ENCODE measurements around the gene DOK7.

DNA sequence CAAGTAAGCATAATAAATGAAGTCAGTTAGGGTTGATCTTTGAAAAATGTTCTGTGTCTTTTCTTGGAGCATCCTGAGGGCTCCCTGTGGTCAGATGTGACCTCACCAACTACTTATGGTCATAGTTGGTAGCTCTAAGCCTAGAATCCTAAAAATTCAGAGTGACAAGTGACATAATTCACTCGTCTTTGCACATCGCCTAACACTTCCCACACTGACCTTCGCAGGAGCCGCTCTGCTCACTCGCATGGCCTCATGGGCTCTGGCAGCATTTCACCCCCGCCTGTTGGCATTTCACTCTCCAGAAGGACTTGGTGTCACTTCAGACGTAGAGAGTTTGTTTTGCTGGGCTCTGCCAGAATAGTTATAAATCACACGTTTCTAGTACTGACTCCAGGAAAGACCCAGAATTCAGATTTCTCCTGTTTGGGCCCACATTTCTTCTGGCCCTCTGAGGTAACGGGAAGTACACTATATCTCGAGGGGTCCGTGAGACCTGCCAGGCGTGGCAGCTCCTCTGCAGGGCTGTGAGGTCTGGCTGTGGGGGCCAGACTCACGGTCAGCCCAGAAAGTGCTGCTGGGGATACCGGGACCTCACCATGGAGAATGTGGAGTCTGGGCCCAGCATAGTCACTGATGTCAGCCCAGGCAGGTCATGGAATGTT is 38.8 kb upstream of the HGFAC start:
- PRO-cap, result no peak
- RAMPAGE, long total RNA, result no peak

GRCh38 chr4:3462788-3463616 is at the start of gene DOK7:
DOK7 (plus strand) TSS chr4:3463306.
- PRO-cap, result no peak
- RAMPAGE, long total RNA, result no peak

DNA sequence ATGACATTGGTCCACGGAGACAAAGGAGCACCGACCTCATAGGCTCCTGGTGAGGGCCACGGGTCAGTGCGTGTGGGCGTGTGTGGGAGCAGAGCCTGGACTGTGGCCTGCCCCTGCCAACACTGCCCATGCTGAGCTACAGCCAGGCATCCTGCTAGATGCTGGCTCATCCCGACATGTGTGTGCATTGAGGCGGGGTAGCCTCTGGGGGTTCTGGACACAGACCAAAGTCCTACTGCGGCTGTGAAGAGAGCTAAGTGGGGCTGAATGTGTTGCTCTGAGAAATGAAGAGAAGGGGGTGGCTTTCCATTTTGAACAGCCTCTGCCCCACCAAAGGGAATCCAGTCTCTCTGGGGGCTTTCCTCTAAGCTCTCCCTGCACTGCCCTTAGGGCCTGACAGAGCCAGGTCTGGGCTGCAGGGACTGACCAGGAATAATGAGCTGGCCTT is 48.7 kb upstream of the LRPAP1 start:
- PRO-cap, result no peak
- RAMPAGE, long total RNA, result no peak

GRCh38 chr4:3631601-3632369 is 99.6 kb upstream of the LRPAP1 start:
- PRO-cap, result no peak
- RAMPAGE, long total RNA, result no peak

DNA sequence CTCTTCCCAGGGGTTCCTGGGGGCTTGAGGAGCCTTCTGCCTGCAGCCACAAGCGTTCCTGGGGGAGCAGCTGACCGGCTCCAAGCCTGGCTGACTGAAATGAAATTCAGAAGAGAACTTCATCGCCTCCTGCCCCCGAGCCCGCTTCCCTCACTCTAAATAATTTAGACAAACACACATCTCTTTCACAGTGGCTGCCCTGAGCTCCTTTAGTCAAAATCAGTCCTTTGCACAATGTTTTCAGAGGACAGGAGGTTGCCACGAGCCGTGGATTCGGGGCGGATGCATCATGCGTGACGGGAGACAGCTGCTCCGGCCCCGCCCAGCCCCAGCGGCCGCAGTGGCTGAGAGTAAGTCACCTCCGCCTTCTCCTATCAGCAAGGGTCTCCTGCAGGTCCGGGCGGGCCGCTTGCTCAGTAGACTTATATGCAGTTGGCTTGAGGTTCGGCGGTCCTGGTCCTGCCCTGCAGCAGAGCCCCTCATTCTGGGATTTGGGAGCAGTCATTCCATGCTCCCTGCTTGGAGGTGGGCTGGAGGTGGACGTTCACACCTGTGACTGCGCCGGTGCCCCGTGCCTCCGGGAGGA is 86.5 kb upstream of the ADRA2C start:
- PRO-cap, result no peak
- RAMPAGE, long total RNA, result no peak

GRCh38 chr4:3709892-3711084 is 55.9 kb upstream of the ADRA2C start:
- PRO-cap, result no peak
- RAMPAGE, long total RNA, result no peak

GRCh38 chr4:3746195-3746609 is 20.0 kb upstream of the ADRA2C start:
- PRO-cap, result no peak
- RAMPAGE, long total RNA, result no peak

- PRO-cap, result no peak
- RAMPAGE, long total RNA, result no peak
Measured at GRCh38 chr4:3765281-3766296, 596 bp upstream of the ADRA2C start.

DNA sequence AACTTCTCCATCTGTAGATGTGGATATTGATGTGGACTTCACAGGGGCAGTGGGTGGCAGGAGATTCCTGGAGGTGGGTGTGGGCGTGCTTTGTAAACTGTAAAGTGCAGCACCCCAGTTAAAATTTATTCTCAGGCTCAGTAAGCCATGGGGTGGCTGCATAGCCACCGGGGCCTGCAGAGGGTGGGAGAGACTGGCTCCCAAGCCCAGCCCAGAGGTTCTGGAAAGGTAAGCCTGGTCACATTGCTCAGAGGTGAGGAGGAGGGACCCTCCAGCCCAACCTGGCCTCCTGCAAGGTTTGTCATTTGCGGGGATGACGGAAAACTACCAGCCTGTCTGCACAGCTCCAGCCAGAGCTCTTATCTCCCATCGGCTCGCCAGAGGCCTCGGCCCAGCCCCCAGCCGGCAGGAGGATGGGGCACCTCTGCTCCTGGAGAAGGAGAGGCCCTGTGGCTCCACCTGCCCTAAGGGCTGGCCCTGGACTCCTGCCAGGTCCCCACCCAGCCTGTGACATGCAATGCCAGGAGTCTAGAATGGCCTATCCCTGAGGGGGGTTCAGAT is 14.0 kb downstream of the ADRA2C start:
- PRO-cap, result no peak
- RAMPAGE, long total RNA, result no peak

DNA sequence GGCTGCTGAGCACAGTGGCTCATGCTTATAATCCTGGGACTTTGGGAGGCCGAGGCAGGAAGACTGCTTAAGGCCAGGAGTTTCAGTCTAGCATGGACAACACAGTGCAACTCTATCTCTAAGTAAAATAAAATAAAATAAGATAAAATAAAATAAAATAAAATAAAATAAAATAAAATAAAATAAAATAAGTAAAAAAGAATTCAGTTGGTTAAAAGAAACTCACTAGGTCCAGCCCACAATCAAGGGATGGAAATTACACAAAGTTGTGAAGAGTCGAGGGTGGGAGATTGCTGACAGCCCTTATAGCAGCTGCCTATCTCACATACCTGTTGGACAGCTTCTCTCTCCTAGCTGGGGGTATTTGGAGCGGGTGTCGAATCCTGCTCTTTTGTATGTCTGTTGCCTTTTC is 87.8 kb downstream of the OTOP1 start:
- PRO-cap, result no peak
- RAMPAGE, long total RNA, result no peak

DNA sequence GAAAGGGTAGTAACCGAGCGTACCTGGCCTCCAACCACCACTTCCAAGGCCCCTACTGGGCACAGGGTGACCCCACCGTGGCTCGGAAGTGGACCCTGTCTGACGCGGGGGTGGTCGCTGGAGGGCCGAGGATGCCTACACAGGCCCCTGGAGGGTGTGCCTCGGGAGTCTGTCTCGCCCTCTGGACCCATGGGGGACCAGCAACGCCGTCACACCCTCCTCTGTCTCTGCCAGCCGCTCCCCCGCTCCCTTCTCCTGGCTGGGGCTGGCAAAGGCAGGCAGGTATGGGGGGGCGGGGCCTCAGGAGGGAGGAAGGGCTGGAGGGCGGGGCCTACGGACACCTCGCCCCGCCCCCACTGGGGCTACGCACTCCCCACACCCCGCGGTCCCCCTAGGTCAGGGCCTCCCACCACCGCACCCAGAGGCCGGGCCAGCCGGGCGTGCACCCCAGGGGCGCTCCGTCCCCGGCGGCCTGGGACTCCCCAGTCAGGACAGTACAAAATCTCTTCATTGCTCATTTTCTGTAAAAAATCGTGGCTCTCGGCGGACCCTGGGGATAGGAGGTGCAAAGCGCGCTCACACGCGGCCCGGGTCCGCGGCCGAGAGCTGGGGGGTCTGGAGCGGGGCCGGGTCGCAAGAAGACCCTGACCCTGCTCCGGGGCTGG is 84.1 kb downstream of the OTOP1 start:
- PRO-cap, result no peak
- RAMPAGE, long total RNA, result no peak

GRCh38 chr4:4143405-4143942 is 83.3 kb downstream of the OTOP1 start:
- PRO-cap, result no peak
- RAMPAGE, long total RNA, result no peak

DNA sequence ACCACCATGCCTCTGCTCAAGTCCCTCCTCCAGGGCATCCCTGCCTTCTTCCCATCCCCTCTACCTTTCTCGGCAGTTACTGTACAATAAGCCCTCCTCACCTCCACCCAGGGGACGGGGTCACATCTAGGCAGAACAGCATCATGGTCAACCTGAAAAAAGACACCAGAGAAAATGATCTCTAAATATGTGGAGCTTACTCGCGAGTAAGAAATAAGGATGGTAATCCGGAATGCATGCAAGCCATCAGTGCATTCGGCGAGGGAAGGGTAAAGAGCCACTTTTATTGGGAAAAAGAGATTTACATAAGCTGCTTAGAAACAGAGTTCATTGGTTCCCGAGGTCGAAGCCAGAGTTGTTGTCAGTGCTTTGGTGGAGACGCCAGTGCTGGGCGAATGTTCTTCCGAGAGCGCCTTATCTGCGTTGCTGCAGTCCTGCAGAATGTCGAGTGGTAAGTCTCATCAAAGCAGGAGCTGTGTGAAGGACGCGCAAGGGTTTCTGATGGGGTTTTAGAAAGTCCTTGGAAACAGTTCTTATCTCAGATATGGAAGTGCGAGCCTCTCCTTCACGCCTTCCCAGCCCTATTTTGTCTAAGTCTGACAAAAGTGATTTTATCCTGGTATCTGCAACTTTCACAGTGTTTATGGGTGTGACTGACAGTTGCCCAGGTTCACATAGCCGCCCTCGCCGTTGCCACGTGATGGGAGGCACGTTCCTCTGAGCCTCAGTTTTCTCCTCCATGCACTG is 47.5 kb upstream of the NSG1 start:
- PRO-cap, result no peak
- RAMPAGE, long total RNA, result no peak

- PRO-cap, result no peak
- RAMPAGE, long total RNA, result no peak
Measured at GRCh38 chr4:4395762-4396871, 9.2 kb downstream of the NSG1 start.

DNA sequence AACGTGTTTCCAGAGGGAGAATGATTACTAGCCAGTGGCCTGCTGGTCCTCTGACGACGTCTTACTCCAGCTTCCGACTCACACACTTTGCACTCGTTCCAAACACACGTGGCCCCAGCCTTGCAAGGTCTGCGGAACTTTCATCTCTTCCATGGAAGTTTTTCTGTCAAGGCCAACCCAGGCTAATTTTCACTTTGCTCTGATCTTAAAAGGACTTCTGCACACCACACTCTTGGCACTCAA is 69.5 kb downstream of the STX18 start:
- PRO-cap, result no peak
- RAMPAGE, long total RNA, result no peak

GRCh38 chr4:4853808-4854028 is 5.7 kb upstream of the MSX1 start:
- PRO-cap, result no peak
- RAMPAGE, long total RNA, result no peak

DNA sequence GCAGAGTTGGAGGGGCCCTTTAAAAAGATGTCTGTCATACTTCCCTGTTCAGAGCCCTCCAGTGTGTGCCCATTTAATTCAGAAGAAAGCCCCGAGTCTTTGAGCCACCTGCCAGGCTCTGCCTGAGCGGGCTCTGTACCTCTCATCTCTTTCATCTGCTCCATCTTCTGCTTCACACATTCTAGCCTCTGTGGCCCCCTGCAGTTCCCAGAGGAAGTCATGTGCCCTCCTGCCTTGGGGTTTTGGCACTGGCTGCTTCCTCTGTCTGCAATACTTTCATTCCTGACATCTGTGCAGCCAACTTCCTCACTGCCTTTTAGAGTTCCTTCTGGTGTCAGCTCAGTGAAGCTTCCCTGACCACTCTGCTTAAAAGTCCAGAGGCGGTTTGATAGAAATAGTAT is 6.2 kb upstream of the STK32B start:
- PRO-cap, result no peak
- RAMPAGE, long total RNA, result no peak

DNA sequence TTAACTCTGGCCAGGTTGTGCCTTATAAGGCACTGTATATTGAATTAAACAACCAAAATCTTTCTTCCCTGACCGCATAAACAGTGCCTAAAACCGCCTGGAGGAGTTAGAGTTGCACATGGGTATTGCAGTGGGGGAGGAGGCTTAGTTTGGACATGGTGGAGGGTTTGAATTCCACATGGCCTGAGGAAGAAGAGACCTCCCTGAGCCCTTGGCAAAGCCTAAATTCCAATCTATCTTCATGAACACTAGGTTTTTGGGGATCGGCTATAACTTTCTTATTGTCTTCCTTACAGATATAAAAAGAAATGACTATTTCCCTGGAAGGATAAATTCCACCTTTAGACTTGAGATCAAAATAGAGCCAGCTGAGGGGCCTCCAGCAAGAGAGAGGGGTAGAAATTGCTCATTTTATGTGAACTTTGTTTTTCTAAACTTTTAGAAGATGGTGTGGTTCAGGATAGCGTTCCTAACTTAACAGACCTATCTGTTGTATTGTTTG is 289.6 kb downstream of the EVC2 start:
- PRO-cap, result no peak
- RAMPAGE, long total RNA, result no peak

- PRO-cap, result no peak
- RAMPAGE, long total RNA, result no peak
Measured at GRCh38 chr4:5443947-5444470, 264.4 kb downstream of the EVC2 start.

DNA sequence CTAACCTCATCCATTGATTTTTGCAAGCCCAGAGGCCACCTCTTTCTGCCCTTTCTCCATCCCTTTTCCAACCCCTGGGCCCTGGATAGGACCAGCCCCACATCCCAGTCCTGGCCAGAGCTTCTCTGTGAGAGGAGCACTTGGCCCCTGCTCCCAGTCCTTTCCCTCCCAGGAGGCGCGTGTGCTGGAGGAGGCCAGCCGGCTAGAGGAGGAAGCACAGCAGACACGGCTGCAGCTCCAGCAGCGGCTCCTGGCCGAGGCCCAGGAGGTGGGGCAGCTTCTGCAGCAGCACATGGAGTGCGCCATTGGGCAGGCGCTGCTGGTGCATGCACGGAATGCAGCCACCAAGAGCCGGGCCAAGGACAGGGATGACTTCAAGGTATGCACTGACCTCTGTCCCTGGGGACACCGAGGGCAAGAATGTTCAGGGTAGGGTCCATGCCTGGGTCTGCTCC is 87.4 kb downstream of the EVC start:
- PRO-cap, result no peak
- RAMPAGE, long total RNA, result no peak